AG08470 (cell line): ENCODE measurements around a stretch of chr17.

GRCh38 chr17:1344442-1345190 lies 55.4 kb downstream of the YWHAE start:
- RRBS = no CpG with 5 or more reads among the region's 10 CpGs

DNA sequence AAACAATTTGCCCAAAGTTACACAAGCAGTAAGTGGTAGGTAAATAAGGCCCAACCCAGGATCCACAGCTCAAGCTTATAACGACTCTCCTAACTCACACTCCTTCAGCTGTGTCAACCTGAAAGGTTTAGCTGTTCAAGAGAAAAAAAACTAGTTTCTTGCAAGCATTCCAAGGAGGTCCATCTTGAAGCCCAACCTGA lies 6.6 kb downstream of the CRK start:
- RRBS = no CpG with 5 or more reads among the region's 1 CpG

- RRBS = no CpG with 5 or more reads among the region's 25 CpGs
Measured at GRCh38 chr17:1494858-1496237, 2.9 kb upstream of the MYO1C start.

- RRBS = no CpG with 5 or more reads among the region's 21 CpGs
Measured at GRCh38 chr17:1511140-1512537, 4.8 kb downstream of the INPP5K start.

DNA sequence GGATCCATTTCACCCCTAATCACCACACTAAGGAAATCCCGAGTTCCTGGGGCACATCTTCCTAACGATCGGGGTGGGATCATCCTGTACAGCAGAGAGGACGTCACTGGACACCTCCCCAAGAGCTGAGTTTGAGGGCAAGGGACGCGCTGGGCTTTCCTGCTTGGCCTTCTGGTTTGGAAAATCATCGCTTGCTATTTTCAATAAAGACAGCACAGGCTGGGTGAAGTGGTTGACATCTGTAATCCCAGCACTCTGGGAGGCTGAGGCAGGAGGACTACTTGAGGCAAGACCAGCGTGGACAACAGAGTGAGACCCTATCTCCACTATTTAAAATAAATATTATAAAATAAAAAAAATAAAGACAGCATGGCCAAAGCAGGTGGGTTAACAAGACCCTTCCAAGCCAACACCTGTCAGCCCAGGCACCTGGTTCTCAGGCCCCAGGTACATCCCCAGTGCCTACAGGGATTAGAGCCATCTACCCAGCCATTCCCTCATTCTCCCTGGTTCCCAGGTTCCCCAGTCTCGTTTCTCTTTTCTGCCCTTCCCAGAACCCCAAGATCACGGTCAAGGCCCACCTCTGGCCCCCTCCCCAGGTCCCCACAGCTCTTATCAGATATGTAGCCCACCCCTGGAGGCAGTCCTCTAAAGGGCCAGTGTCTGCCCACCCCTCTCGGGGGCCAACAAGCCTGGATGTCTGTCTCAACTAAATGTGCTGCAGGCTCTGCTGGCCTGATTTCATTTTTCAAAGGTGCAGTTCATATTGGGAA lies 5.8 kb downstream of the PITPNA start:
- RRBS = no CpG with 5 or more reads among the region's 11 CpGs

DNA sequence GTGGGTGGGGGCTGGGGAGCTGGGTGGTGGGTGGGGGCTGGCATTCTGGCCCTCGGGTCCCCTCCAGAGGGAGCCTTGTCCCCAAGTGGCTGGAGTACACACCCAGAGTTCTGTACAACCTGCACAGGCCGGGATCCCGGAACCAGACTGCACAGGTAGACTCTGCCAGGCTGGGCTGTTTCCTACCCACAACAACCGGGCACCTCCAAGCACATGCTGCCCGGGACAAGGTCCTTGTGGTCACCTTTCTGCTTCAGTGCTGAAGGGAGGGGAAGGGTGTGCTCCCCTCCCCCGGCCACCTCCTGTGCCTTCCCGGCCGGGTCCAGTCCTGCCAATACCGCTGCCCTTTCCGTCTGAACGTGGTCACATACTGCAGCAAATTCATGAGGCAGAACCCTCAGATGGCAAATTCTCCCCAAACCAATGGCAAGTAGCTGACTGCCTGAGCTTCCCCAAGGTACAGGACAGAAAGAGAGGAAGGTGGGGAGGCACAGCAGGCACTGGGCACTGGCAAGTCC lies 23.0 kb downstream of the SLC43A2 start:
- RRBS = 88% methylated on average over 4 of the region's 11 CpGs

DNA sequence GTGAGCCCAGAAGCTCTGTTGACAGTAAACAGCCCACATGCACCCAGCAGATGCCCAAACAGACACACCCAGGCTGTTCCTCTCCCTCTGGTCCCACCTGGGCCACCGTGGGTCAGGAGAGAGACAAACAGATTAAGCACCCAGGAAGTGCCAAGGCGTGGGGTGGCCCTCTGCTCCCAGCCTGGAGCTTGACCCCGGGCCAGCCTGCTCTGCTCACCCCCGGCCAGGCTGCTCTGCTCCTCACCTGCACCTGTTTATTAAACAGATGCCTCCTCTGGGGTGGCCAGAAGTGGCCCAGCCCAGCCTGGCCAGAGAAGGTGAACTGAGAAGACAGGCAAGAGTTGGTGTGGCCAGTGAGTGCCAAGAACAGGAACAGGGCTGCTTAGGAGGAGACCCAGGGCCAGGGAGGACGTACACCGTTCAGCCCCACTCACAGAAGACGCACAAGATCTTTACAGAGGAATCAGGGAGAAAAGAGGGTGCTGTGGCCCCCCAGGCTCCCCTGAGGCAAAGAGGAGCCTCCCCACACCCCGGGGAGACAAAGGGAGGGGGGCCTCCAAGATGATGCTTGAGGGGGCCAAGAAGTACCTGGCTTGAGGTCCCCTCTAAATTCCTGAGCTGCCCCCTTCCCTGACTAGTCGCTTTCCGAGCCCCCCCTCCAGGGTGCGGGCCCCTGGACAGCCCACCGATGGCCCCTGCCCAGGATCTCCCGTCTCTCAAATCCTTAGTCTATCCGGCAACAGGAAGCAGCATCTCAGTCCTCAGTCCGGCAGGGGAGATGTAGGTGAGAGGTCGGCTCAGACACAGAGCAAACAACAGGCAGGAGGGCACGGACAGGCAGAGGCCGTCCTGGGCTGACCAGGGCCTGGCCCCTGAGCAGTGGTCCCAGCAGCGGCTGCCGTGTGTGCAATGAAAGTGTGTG lies 7.7 kb downstream of the SLC43A2 start:
- RRBS = no CpG with 5 or more reads among the region's 20 CpGs

- RRBS = no CpG with 5 or more reads among the region's 16 CpGs
Measured at GRCh38 chr17:1644827-1645546, 545 bp downstream of the SCARF1 start.

GRCh38 chr17:1680349-1681319 lies 4.0 kb downstream of the PRPF8 start:
- RRBS = no CpG with 5 or more reads among the region's 13 CpGs

- RRBS = no CpG with 5 or more reads among the region's 15 CpGs
Measured at GRCh38 chr17:1684951-1685229, 223 bp upstream of the PRPF8 start.

DNA sequence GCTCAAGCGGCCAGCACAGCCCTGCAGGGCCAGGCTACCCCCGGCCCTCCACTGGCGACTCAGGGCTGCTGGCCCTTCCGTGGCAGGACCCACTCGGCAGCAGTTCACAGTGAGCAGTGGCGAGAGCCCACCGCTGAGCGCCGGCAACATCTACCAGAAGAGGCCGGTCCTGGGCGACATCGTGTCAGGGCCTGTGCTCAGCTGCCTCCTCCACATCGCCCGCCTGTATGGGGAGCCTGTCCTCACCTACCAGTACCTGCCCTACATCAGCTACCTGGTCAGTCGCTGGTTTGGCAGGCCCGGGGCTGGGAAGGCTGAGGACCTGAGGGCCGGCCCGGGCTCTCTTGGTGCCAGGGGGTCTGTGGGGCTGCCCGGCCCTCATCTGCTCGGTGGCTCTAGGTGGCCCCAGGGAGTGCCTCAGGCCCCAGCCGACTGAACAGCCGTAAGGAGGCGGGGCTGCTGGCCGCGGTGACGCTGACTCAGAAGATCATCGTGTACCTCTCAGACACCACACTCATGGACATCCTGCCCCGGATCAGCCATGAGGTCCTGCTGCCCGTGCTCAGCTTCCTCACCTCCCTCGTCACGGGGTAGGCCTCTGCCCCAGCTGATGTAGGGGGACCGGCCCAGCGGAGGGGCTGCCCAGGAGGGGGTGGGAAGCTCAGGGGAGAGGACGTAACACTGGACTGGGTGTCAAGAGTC lies 6.3 kb downstream of the WDR81 start:
- RRBS = 74% methylated on average over 9 of the region's 34 CpGs

GRCh38 chr17:1783185-1784316 lies 21.7 kb downstream of the SERPINF1 start:
- RRBS = 87% methylated on average over 4 of the region's 32 CpGs

DNA sequence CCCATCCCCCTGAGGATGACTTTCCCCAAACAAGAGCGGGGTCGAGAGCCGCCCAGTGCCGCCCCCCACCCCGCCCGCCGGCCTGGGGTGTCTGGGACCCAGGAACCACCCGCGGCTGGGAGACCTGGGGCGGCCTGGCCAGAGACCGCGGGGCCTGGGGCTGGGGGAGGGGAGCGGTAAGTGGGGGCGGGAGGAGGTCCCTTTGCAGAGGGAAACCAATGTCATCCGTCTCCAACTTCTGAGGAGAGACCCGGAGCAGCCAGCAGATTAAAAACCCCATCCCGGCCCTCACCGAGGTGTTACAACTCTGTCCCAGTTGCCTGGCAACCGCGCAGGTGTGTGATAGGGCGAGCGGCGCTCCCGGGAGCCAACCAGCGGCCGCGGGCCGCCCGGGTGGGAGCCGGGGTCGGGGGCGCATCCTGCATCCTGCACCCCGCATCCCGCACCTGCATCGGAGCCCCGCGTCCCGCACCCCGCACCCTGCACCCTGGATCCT lies 47.6 kb downstream of the RTN4RL1 start:
- RRBS = 14% methylated on average over 8 of the region's 39 CpGs

GRCh38 chr17:2055277-2055620 lies 346 bp downstream of the HIC1 start:
- RRBS = 2% methylated on average over 12 of the region's 42 CpGs

- RRBS = 44% methylated on average over 15 of the region's 31 CpGs
Measured at GRCh38 chr17:2056467-2056882, 1.6 kb downstream of the HIC1 start.

- RRBS = no CpG with 5 or more reads among the region's 13 CpGs
Measured at GRCh38 chr17:2087451-2088274, 32.8 kb downstream of the HIC1 start.

GRCh38 chr17:2088997-2089488 lies 34.1 kb downstream of the HIC1 start:
- RRBS = no CpG with 5 or more reads among the region's 9 CpGs

GRCh38 chr17:2094941-2095638 lies 40.2 kb downstream of the HIC1 start:
- RRBS = no CpG with 5 or more reads among the region's 13 CpGs

DNA sequence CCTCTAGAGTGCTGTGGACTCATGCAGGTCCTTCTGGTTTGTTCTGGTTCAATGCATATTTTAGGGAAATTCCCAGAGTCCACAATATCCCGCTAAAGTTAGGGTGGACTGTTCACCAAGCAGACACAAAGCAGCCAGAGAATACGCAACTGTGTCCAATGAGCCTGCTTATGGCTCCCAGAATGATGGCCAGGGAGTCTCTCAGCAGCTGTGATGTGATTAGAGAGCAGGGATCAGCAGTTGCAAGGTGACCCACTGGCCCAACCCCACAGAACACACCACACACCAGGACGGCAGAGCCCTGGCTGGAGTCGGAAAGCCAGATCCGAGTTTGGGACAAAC lies 121.5 kb downstream of the HIC1 start:
- RRBS = no CpG with 5 or more reads among the region's 5 CpGs

- RRBS = no CpG with 5 or more reads among the region's 7 CpGs
Measured at GRCh38 chr17:2253787-2254481, 49.7 kb downstream of the SMG6 start.